ENCODE data around the genes SPATS1, ADGRF4 and PGK2.

DNA sequence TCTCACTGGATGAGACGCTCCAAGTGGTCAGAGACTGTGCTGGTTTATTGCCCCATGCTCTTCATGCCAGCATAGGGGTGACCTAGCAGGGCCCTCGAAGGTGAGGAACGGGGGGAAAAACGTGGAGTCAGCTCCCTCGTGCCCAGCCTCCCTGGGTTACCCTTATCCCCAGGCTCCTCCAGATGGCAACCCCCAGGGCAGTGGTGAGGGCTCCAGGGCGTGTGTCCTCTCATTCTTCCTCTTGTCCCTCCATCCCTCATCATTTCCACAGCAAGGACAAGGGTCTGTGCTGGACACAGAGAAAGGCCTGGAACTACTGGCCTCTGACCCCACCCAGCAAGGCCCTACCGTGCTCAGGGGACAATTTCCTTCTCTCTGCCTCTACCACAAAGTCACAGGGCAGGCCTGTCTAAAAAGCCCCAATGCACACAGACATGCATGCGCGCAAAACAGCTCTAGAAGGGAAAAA is 923 bp upstream of the SLC35B2 start:
- PRO-cap, result no peak

- PRO-cap, result no peak
Observed at GRCh38 chr6:44342414-44342924, at the start of gene SPATS1. SPATS1 (plus strand) TSS chr6:44342650.

DNA sequence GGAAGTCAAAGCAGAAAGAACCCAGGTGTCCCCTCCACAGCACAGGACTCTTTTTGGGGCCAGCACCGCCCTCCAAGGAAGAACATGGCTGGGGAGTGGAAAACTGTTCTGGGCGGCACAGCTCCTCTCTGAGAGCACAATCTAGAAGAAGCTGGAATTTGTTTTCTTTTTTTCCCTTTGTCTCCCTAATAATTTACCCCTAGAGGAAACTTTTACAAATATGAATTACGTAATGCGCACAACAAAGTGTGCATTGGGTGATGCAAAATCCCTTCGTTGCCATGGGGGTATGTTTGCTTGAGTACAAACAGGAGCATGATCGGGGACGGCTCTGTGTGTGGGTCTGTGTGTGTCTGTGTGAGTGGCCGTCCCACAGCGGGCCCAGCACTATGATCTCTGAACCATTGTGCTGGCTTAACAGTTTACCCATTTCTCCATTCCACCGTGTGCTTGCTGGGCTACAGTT is 278.1 kb downstream of the CDC5L start:
- PRO-cap, result no peak

DNA sequence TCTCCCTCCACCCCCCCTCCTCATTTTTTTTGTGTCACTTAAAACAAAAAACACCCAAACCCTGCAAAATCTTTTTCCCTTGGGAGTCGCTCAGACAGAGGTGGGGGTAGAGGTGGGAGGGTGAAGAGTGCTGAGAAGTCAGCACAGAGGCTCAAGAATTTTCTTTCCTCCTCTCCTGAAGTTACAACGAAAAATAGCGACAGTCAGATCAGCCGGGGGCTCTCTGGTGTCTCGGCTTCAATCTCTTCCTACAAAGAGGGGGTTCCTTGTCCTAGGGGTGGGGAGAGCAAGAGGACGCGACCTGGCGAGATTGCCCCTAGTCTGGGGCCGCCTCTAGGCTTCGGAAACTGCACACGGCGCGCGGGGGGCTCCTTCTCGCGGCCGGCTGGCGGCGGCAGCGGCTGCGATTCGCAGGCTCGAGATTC is 43.7 kb upstream of the SUPT3H start:
- PRO-cap, result unidirectional peak, plus-strand start at position 372 of the sequence

DNA sequence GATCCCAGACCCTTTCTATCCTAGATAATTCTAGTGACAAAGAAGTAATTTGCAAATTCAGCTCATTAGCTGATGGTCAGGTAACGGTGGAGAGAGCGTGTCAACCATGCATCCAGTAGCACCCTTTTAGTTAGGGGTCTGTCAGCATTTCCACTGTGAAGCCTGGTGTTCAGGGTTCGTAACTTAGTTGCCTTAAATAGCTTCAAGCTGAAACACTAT is 48.5 kb upstream of the SUPT3H start:
- PRO-cap, result no peak

- PRO-cap, result no peak
Observed at GRCh38 chr6:45968947-45969646, 46.6 kb downstream of the CLIC5 start.

DNA sequence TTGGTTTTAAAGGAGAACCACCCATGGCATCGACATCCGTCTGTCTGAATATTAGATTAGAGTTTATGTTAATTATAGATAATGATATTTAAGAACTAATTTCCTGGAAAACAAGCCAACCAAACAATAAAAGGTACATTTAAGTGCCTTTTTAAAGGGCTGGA is 640 bp downstream of the ENPP4 start:
- PRO-cap, result no peak

DNA sequence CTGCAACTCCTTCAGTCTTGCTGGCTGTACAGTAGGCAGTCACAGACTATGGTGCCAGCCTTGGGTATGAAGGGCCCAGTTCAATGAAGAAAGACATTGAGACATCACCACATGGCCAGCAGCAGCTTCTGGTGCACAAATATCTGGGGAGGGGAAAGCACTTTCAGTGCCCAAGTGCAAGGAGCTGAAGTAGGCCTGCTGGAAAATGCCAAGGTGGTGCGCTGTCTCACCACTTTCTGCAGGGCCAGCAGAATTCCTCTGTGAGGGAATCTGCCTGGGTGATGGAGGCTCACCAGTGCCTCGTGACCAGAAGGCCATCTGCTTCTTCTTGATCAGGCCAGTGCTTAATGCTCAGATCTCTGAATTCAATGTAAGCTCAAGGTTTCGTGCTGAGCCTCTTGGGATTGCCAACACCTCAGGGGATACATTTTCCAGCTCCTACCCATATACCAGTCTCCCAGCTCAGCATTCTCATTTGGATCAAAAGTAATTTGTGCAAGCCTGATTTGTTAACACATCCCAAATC is 1.7 kb downstream of the PLA2G7 start:
- PRO-cap, result no peak

GRCh38 chr6:46949630-46950414 is 28.1 kb upstream of the ADGRF5 start:
- PRO-cap, result bidirectional peak, plus-strand start at chr6:46949970, minus-strand start at chr6:46949901

DNA sequence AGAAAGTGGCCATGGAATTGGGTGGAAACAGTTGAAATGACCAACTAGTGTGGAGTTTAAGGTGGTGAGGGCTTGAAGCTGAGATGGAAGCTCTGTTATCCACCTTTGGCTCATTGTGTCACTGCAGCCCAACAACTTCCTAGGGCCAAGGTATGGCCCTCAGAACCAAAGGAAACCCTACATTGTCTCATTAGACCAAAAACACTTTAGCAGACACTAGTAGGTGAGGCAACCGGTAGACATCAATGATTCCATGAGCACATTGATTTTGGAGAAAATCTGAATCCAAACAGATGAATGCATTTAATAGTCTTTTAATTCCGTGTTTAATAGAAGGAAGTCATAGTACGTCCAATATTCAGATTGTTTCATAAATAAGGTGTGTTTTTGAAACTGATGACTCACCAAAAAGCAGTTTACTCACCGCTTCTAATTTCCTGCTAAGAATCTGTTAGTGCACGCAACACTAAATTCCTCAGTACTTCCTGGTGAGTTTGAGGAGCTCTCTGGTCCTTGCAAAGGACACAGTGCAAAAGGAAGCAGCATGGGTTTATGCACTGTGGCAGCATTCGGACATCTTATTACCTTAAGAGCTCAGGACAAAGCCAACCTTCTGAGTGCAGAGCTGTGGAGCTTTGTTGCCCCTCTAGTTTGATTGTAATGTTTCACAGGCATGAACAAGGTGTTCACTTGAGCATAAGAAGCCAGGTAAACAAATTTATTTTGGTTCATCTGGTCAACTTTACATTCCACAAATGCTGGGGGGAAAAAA is 2.2 kb upstream of the ADGRF1 start:
- PRO-cap, result no peak

DNA sequence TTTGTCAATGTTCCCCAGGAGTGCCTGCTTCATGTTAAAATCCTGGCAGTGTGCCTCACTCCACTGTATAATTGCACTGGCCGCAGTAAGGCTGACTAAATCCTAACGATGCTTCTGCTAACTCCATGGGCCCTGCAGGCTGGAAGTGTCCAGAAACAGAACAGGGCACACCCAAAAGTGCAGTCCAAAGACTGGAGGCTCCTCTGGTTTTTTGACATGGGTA is 41.5 kb upstream of the ADGRF1 start:
- PRO-cap, result no peak

DNA sequence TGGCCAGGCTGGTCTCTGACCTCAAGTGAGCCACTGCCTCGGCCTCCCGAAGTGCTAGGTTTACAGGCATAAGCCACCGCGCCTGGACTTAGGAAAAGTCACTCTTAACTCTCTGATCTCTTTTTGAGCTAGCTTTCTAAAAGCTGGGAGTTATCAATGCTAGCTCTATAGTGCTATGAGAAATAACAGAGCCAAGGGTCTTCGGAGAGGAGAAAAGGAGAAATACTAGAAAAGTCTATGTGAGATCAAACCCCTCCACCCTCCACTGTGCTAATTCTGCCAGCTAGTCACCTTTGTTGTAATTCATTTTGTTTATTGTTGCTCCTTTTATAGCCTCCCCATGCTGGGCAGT is 90.3 kb upstream of the ADGRF1 start:
- PRO-cap, result no peak

GRCh38 chr6:47197957-47198603 is 111.6 kb downstream of the TNFRSF21 start:
- PRO-cap, result no peak

- PRO-cap, result bidirectional peak, plus-strand start at chr6:47308935, minus-strand start at chr6:47308934
Observed at GRCh38 chr6:47308761-47309042, 1.0 kb downstream of the TNFRSF21 start.

- PRO-cap, result no peak
Observed at GRCh38 chr6:47477165-47477323, 545 bp upstream of the CD2AP start.

DNA sequence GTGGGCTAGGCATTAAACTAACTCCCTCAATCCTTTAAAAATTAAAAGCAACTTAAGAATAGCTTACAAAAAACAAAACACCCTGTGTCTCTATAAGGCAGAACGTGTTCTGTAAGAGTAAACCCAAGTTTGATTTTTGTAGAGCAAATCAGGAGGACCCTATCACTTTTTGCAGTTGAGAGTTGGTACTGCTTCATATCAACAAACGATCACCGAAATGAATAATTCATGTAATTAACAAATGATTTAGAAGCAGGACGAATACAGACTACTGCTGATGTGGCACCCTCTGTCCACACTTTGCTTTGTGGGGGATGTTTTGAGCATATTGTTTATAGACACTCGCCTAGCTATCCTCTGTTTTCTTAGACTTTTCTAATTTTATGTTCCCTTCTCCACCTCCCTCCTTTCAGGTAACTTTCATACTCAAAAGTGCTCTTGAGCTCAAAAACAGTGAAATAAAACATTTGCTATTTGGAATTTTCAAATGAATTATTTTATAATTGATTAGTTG is 1.5 kb downstream of the CD2AP start:
- PRO-cap, result unidirectional peak, minus-strand start at position 309 of the sequence

DNA sequence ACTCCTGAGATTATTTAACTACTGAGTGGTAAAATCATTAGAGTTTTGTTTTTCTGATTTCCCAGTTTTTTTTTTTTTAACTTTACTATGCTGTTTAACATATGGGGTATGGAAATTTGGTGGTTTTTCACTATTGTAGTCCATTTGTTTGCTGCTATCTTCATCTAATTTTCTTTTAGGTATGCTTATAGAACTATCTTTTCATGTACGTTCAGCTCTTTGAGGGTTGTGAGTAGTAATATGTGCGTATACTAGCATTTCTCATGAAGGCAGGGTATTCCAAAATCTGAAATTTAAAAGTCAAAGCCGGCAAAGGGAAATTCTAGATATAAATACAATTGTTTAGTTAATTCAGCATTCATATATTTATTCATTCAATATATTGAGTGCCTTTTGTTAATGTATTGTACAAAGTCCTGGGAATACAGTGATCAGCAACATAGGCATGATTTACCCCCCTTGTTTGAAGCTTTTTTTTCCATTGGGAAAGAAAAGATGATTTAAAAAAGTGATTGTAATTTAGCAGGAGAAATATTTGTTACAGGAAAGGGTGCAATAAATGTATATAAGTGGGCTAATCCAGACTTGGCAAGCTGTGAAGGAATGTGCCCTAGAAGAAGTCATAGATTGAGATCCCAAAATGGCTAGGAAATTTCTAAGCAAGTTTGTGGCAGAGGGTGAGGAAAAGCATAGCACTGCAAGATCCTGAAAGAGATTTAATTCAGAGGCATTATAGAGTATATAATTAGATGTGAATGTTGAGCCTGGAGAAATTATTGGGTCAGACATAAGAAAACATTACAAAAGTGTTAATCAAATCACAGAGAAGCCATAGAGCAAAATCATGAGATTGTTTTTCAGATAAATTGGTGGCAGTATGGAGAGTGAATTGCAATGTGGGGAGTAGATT is 89.7 kb downstream of the CD2AP start:
- PRO-cap, result no peak

DNA sequence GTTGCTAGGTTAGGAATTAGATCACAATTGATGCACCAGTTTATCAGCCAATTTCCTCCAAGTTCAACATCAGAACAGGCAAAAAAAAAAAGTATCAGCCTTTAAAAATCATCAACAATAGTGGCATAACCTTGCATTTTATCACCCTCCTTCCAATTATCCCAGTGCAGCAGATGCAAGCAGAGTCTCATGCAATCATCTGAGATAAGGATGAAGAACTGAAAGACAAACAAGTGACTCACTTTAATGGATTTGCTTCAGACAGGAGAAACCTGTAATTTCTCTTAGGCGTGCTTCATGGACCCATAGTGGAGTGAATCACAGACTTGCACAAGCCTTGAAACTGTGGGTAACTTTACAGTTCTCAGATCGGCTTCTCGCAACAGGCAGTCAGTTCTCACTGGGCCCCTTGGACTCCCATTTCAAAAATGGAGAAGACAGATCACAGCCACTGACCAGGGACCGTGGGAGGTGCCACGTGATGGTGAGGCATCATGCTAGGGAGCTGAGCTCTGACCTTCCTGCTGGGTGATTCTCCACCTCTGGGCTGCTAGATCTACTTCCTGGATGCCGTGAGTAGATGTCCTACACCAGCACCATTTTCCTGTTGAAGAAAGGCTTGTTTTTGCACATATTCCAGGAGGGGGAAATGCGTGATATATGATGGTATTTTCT is at the start of gene ADGRF4:
Gene ADGRF4 (plus strand): TSS at position 358 of the 675 bp plus-strand sequence.
- PRO-cap, result no peak

DNA sequence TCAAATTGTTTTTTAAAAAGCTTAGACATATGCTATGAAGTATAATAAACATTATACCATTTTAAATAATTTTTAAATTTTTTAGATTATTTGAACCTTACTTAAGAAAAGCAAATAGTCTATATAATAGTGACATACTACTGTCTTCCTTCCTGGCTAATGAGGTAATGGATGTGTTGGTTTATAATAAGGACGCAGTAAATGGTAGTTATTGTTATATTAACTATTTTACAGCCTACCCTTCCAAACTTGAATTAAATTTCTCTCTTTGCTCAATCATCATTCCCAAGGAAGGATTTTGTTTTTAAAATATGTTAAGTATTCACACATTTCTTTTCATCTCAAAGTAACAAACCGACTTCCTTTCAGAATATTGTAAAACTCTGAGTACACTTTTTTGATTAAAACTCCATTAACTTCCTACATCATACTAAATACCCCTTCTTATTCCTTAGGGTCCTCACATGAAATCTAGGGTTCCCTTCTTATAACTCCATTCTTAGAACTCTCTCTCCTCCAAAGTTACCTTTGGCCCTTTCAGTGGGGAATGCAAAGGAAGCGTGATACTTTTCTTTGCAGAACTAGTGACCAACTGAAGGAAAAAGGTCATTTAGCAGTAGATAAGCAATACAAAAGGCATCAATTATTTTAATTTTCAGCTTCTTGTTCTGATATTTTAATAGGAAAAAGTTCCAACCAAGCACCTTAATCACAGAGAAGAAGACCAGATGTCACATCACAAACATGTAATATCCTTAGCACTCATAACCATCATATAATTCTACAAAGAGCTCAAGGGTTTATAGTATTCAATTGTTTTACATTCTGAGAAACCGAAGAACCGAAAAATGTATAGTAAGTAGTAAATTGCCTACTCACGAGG is 621 bp downstream of the RHAG start:
- PRO-cap, result no peak

DNA sequence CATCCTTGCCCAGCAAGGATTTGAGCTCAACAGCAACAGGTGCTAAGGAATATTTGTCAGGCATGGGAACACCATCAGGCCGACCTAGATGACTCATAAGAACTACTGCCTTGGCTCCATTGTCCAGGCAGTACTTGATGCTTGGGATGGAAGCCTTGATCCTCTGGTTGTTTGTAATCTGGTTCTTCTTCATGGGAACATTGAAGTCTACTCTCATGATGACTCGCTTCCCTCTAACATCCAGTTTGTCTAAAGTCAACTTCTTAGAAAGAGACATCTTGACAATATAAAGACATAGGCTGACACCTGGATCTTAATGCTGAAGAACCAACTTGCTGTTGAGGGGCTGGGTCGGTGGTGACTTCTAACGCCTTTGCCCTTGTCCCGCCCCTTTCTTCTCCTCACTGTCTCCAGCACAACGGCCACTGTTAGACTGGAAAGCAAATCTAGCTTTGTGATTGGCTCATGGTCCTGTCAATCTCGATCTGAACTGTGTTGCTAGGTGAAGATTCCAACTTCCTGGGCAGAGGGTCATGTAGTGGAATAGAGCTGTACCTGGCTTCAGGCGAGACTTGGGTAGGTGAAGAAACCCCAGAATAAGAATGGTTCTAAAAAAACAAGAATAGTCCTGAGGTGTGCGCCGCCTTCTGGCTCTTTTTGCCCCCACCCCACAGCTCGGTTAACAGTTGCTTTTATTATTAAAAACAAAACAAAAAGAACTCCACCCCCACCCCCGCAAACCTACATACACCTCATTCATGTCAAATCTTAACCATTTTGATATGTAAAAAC is at the start of gene PGK2:
Gene PGK2 (minus strand): TSS at position 375 of the 792 bp plus-strand sequence.
- PRO-cap, result no peak